Measurements from ENCODE around the genes KHDC4 and ARHGEF2.

DNA sequence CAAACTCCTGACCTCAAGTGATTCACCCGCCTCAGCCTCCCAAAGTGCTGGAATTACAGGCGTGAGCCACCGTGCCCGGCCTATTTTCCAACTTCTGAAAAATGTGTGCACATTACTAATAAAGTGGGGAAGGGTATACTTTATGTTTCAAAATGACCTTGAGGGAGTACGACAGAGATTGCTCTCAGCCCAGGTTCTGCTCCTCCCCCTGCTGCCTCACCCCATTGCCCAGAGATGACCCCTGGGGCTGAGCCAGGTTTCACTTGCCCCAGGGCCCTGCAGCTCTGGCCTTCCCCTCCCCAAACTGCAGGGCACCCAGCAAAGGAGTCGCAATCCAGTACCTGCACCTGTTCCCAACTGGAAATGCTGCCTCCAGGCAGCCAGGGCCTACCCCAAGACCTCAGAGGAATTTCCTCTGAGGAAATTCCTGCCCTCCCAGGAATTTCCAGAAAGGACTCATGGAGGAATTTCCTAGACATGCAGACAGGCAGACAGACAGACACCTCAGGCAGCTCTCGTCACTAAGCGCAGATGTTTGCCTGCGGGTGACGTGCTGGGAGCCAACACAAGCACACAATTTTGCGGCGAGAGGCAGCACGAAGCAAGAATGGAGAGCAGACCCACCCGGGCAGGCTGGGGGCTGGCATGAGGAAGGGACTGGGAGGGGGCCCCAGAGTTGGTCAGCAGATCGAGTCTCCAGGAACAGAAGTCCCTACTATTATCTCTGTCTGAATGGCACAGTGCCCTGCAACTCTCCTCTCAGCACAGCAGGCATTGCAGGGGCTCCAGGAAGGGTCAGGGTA is 3.1 kb upstream of the EFNA1 start:
- PRO-cap, 2 experiments, result peak in 2 of 2 experiments; most common plus-strand start position 521 of the sequence (in 1); most common minus-strand start position 359 of the sequence (in 2)

DNA sequence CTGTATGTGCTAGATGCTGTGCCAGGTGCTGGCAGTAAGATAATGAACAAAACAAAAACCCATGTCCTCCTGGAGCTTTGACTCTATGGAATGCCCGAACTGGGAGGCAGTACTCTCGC is 2.0 kb upstream of the EFNA1 start:
- PRO-cap, 2 experiments, result no peak in any of the 2 experiments

DNA sequence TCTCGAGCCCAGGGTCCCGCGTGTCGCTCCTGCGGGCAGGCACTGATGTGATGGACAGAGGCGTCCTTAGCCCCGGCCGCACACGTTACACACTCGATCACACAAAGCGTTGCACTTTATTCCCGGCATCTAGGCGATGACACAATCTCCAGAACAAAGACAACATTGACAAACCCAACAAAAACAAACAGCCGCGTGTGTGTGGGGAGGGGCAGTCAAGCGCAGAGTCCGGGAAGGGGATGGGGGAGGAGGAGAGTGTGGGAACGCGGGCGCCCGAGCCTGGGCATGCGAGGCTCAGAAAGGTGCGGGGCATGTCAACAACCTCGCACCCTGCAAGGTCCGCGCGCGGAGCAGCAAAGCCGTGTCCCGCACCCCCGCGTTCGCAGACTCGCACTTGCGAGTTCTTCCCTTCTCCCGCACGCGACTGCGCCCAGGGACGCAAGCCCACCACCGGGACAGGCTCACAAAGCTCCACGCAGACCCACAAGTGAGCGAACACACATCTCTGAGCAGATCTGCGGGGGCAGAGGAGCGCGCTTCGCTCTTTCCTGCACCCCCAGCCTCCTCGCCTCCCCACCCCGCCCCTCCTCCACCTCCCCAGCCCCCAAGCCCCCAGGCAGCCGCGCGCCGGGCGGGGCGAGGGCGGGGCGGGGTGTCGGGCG is 370 bp upstream of the EFNA1 start:
- PRO-cap, 2 experiments, result peak in 2 of 2 experiments; most common plus-strand start position 252 of the sequence (in 2); most common minus-strand start position 91 of the sequence (in 2)

DNA sequence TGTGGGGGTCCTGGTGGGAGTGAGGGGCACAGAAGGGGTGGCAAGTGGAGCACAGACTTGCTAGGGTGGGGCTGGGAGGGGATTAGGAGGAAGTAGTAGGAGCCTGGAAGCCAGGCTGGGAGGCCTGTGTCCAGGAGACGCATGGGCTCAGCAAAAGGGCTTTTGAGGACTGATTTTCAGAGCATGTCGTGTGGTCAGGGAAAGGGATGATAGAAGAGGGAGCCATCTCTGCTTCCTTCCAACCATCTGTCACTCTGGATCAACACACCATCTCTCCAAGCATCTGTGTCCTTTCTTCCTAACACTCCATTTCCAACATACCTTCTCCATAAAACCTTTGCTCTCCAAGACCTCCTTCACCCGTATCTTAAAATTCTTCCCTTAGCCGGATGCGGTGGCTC is 8.5 kb downstream of the TRIM46 start:
- PRO-cap, 2 experiments, result no peak in any of the 2 experiments

- PRO-cap, 2 experiments, result no peak in any of the 2 experiments
Observed at GRCh38 chr1:155191722-155192644, 15.7 kb downstream of the THBS3 start.

- PRO-cap, 2 experiments, result no peak in any of the 2 experiments
Observed at GRCh38 chr1:155199569-155200253, 8.0 kb downstream of the THBS3 start.

- PRO-cap, 2 experiments, result no peak in any of the 2 experiments
Observed at GRCh38 chr1:155218707-155219463, 10.4 kb downstream of the MTX1 start.

- PRO-cap, 2 experiments, result no peak in any of the 2 experiments
Observed at GRCh38 chr1:155278095-155279098, 1.1 kb downstream of the HCN3 start.

DNA sequence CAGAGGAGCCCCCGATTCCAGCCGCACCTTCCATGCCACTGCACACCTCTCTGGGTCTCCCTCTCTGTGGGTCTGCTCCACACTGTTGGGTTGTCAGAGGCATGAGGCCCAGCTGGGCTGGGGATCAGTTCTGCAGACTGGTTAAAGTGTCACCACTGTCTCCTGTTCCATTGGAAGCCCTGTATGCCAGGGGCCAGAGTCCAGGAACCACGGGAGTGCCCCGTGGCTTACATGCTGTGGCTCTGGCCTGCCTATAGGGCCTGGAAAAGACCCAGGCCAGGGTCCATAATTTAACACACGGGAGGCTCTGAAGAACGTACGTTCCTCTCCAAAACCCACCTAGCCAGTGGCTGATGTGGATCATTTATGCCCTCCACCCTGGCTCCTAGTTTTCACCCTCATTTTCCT is 380 bp downstream of the PKLR start:
- PRO-cap, 2 experiments, result no peak in any of the 2 experiments

GRCh38 chr1:155716992-155717520 is 28.2 kb downstream of the DAP3 start:
- PRO-cap, 2 experiments, result no peak in any of the 2 experiments

DNA sequence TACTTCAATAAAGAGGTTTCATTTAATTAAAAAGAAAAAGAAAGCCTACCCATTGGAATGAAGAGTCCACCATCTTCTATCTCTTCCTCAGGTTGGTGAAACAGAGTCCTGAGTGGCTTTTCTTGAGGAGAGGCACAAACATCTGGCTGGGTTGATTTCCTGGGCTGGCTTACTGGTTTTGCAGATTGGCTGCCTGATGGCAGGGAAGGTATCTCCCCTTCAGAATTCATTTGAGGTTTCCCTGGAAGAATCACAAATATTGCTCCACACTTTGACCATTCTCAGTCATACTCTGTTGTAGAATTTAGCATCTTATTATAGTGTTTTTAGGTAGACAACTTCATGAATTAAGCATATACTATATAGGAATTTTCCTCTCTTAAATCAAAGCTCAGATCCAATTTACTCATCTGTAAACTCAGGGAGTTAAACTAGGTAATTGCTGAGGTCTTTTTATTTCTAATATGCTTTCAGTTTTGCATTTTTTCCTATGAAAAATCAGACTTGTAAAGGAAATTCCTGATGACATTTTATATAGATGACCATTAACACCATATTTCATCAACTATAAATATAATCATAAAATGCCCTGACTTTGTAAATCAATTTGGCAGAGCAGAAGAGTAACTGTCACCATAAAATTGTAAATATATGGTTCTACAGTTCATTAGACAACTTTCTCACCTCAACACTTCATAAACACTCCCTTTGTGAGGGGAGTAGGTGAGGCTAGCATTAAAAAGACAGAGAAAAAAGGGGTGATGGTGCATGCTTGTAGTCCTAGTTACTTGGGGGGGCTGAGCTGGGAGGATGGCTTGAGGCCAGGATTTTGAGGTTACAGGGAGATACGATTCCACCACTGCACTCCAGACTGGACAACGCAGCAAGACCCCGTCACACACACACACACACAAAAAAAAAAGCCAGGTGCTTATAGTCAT is 30.0 kb downstream of the GON4L start:
- PRO-cap, 2 experiments, result no peak in any of the 2 experiments

DNA sequence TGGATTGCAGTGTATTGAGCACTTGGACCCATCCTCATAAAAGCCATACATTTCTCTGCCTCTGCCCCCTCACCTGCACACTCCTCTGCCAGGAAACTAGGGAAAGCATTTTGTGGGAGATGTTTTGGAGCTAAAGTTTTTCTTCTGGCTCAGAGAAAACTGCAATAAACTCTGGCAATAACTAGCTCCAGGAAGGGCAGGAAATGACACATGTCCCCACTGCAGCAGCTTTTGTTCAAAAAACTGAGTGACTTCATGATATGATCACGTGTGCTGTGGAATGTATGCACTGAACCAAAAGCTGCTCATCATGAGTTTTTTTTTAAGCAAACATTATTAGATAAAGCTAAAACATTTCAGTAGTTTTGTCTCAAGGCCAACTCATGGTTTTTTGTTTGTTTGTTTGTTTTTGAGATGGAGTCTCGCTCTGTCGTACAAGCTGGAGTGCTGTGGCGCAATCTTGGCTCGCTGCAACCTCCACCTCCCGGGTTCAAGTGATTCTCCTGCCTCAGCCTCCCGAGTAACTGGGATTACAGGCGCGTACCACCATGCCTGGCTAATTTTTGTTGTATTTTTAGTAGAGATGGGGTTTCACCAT is 17.5 kb downstream of the RIT1 start:
- PRO-cap, 2 experiments, result peak in 1 of 2 experiments; most common plus-strand start position 258 of the sequence (in 1); most common minus-strand start position 204 of the sequence (in 1)

GRCh38 chr1:155934324-155934877 is at the start of gene KHDC4:
Gene KHDC4, minus strand, starts transcription at chr1:155934413.
- PRO-cap, 2 experiments, result peak in 2 of 2 experiments; most common plus-strand start chr1:155934610 (in 1); most common minus-strand start chr1:155934405 (in 2)

DNA sequence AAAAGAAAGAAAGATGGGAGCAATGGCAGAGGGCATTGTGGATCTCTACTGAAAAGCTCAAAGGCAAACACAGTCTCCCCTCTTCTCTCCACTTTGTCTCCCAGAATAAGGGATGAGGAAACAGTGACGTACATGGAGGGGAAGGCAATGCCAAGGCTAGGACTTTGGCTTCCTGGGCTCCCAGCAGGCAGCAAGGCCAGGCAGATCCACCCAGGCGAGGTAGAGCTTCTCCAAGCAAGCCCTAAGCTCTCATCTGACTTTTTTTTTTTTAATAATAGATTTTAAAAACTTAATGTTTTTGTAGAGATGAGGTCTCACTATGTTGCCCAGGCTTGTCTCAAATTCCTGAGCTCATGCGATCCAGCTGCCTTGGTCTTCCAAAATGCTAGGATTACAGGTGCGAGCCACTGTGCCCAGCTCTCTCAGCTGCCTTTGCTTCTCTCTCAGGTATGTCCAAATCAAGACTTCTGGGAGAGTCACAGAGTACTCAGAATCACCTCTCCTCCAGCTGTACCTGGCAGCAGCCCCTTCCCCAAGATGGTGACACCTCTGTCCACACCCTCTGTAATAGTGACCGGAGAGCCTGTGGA is 4.5 kb downstream of the ARHGEF2 start:
- PRO-cap, 2 experiments, result no peak in any of the 2 experiments

GRCh38 chr1:155978019-155978982 is at the start of gene ARHGEF2:
Gene ARHGEF2, minus strand, starts transcription at chr1:155978547.
- PRO-cap, 2 experiments, result peak in 2 of 2 experiments; most common plus-strand start chr1:155978269 (in 2); most common minus-strand start chr1:155978175 (in 2)

DNA sequence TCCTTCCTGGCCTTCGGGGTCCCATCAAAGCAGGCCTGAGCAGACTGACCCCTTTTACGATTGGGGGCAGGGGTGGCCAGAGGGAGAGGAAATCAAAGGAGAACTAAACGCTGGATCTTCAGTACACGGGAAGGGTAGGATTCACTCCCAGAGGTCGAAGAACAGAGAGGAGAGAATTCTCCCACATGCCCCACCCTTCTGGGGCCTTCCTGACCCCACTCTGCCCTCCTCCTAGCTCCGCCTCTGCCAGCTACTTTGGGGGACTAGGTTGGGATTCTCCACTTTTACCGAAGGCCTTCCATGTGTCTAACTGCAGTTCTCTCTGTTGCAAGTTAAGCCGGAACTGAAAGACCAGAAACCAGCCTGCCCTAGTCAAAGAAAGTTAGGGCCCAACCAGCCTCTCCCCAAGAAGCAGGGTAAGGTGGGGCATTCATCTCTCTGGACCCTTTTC is 661 bp upstream of the ARHGEF2 start:
- PRO-cap, 2 experiments, result peak in 2 of 2 experiments; most common plus-strand start position 281 of the sequence (in 2); most common minus-strand start position 147 of the sequence (in 1)

DNA sequence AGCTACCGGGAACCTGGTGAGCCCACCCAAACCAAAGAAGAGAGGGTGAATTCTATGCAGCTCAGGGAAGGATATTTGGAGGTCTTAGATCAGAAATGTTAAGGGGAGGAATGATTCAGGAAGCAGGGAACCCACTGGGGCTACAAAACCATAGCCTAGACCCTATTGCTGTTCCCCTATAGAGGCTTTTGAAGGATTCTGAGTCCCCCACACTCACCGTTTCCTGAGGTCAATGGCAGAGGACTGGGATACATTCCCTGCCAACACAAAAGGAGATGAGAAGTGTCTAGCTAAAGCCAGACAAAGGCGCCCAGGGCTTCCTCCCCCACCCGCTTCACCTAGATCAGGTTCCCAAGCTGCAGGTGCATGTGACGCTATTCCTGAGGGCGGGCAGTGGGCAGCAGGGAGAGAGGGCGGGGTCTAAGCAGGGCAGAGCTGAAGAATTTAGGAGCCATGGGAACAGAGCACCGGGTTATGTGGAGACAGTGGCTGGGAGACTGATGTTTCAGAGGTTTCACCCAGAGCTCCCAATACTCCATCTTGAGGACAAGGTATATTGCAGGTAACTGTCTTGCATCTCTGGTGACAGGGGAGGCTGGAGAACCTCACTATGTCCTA is 5.9 kb upstream of the ARHGEF2 start:
- PRO-cap, 2 experiments, result no peak in any of the 2 experiments

GRCh38 chr1:155989194-155989849 is 11.0 kb upstream of the ARHGEF2 start:
- PRO-cap, 2 experiments, result no peak in any of the 2 experiments

DNA sequence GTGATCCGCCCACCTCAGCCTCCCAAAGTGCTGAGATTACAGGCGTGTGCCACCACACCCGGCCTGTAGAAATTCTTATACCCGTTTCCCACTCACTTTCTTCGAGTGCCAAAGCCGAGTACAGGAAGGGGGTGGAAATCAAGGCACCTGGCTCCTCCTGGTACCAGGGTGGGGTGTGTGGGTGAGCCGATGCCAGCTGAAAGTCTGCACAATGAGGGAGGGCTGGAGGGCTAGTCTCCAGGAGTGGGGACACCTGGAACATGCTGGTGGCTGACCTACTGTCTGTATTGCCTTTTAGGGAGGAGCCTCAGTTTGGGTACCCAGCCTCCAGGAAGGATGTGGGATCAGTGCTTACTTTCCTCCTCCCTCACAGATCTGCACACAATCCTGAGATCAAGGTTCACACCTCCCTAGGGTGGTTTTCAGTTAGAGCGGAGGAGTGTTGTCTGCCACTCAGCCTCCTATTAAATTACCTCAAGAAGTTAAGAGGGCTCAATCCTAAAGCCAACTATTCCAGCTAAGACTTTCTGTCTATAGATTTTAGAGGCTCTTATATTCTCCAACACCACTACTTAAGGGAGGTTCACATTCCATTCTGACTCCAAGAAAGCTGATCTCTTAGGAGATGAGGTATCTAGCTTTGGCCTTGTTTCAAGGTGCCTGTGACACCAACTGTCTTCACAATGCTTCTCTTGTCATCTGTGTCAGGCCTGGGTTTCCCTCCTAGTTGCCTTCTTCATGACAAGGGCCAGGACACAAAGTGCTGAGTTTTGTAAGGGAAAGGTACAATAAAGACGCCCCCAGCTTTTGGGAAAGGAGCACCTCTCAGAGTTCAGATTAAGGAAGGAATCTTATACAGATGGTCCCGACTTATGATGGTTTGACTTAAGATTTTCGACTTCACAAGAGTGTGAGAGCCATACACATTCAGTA is 15.8 kb downstream of the SSR2 start:
- PRO-cap, 2 experiments, result no peak in any of the 2 experiments

- PRO-cap, 2 experiments, result no peak in any of the 2 experiments
Observed at GRCh38 chr1:156008598-156009808, 11.7 kb downstream of the SSR2 start.

Data from heart right ventricle (tissue), 2 donors.